SK-N-DZ (cell line): Measurements from ENCODE around the gene IL5RA.

RAMPAGE:
- cytosol, long total RNA: no peak
- nucleus, long total RNA: no peak
Observed at GRCh38 chr3:217310-217855, 20.8 kb downstream of the CHL1 start.

DNA sequence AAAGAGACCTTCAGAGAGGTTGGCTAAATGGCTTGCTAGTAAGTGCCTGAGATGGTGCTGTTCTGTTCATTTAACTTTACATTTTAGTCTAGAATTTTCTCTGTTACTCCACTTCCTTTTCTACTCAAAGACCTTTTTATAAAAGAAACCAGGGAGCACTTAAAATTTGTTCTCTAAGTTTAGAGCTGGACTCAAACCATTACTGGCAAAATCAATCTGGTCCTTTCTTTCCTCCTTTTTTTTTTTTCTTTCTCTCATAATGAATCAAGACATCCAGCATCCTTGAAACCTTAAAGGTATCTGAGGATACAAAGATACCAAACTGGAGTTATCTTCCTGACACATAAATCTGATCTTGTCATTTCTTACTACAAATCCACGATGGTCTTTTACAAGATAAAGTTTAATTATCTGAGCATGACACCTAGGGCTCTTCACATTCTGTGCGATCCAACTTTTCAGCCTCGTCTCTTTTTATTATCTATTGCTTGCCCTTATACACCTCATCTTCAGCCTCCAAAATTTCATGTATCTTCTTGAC, 36.3 kb downstream of the CHL1 start:
RAMPAGE:
- cytosol, long total RNA: no peak
- nucleus, long total RNA: no peak

RAMPAGE:
- cytosol, long total RNA: no peak
- nucleus, long total RNA: no peak
Observed at GRCh38 chr3:264562-265073, 68.1 kb downstream of the CHL1 start.

DNA sequence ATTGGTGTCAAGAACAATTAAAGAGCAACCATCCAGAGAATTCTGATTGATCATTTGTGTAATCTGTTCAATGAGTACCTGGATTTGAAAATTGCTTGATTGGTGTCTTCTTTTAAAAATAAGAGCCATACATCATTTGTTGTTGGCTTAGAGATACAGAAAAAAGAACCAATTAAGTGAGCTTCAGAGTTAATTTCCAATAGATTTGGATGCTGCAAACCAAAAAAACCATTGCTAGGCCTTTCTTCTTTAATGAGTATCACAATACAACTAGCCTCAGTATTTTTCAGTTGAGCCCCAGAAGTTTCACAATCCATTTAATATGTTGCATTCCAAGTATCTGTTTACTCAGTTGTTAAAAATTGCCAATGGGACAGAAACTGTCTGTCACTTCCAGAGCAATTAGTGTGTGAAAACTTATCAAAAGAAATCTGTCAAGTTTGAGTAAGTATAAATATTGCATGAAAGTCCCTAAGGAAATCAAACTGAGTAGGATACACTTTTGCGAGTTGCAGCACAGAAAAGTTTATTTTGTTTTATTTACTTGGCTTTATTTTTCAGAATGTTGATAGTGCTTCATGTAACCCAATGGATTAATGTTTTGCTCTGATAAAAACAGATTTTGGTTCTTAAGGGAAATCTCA, 247.8 kb downstream of the IL5RA start:
RAMPAGE:
- cytosol, long total RNA: no peak
- nucleus, long total RNA: no peak

DNA sequence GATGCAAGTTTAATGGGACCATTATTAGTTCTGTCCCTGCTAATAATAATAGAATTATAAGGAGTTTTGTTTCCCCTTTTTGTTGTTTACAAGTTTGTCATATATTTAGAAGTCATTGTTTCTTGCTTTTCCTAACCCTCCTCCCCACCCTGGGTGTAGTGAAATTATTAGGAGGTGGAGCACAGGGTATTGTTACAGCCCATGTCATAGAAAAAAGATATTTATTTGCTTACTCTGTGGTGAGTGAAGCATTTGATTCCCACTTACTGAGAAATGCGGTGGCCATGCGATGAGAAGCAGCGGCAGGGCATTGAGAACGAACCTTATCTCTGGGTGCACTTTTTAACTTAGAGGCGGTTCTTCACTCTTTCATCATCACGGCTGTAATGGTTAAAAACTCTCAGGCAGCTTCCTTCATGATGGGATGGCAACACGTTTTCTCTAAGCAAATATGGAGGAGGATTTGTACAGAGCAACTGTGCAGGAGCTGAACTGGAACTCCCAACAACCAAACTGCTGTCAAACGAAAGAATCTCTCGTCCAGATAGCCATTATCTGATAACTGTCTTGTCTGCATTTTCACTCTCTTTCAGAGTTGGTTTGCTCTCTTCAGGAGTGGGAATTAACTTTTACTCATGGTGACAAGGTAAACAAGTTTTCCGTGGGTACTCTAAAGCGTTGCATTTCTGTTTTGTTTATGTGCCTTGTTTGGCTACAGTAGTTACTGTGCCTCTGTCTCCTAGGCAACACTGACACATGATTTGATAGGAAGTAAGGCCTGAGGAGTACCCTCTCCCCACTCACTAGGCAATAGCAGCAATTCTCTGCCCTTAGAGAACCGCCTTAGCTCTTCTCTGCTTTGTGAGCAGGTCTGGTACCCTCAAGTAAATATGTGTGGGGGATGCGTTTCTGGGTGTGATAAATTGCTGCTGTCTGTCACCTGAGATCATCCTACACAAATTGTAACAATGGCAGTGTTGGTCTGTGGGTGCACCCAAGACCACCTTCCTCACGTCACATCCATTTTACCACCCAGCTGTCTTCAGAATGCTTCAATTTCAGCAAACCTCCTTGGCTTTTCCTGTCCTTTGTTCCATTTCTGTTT, at the start of gene IL5RA:
Gene IL5RA, minus strand, starts transcription at position 697 of the 1,105 bp plus-strand sequence.
RAMPAGE:
- cytosol, long total RNA: no peak
- nucleus, long total RNA: no peak

RAMPAGE:
- cytosol, long total RNA: no peak
- nucleus, long total RNA: no peak
Observed at GRCh38 chr3:3137208-3137751, 10.5 kb downstream of the TRNT1 start.

DNA sequence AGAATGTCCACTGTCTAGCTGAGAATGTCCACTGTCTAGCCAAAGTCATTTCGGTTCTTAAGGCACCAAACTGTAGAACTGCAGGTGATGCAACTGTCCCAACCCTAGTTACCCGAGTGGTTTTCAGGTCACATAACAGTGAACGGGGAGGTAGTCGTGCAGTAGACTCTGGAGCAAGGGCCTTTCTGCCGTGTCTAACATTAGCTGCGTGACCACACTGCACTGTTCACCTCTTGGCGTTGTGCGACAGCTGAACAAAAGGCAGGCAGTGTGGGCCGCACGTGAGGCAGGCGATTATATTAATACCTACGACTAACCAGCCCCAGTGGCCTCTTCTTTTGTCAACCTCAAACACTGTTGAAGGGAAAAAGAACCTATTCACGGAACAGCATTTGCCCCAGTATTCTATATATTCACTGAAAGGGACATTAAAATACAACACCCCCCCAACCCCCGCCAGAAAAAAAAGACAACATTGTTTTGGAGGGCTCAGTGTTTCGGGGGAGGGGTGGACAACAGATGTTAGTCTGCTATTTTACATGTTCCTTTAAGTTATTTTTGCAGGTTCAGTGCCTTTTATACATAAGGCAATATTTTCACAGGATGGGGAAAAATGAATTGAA, 2.9 kb downstream of the LRRN1 start:
RAMPAGE:
- cytosol, long total RNA: no peak
- nucleus, long total RNA: no peak

DNA sequence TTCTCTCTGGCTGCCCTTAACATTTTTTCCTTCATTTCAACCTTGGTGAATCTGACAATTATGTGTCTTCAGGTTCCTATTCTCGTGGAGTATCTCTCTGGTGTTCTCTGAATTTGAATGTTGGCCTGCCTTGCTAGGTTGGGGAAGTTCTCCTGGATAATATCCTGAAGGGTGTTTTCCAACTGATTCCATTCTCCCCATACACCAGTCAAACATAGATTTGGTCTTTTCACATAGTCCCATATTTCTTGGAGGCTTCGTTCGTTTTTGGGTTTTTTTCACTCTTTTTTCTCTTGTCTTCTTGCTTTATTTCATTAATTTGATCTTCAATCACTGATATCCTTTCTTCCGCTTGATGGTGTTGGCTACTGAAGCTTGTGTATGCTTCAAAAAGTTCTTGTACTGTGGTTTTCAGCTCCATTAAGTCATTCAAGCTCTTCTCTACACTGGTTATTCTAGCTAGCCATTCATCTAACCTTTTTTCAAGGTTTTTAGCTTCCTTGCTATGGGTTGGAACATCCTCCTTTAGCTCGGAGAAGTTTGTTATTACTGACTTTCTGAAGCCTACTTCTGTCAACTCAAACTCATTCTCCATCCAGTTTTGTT, 58.4 kb upstream of the SETMAR start:
RAMPAGE:
- cytosol, long total RNA: no peak
- nucleus, long total RNA: no peak

GRCh38 chr3:4491997-4492628, 1.0 kb upstream of the ITPR1 start:
RAMPAGE:
- cytosol, long total RNA: no peak
- nucleus, long total RNA: no peak

GRCh38 chr3:4533723-4534348, 40.7 kb downstream of the ITPR1 start:
RAMPAGE:
- cytosol, long total RNA: no peak
- nucleus, long total RNA: no peak

DNA sequence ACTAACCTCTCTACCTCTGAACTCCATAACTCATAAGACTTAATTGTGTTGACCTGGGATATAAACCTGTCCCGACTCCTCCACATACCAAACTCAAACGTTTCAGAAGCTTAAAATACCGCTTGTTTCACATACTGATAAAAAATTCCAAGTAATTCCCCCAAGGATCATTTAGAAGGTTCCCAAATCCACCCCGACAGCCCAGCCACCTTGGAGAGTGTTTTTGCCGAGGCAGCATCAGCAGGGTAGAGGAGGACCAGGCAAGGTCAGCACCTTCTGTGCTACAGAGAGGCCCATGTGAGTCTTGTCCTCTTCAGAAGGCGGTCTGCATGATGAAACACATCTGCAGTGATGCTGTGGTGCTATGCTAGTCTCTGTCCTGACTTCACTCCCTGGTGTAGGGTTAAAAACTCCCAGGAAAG, 87.8 kb downstream of the ITPR1 start:
RAMPAGE:
- cytosol, long total RNA: no peak
- nucleus, long total RNA: no peak

DNA sequence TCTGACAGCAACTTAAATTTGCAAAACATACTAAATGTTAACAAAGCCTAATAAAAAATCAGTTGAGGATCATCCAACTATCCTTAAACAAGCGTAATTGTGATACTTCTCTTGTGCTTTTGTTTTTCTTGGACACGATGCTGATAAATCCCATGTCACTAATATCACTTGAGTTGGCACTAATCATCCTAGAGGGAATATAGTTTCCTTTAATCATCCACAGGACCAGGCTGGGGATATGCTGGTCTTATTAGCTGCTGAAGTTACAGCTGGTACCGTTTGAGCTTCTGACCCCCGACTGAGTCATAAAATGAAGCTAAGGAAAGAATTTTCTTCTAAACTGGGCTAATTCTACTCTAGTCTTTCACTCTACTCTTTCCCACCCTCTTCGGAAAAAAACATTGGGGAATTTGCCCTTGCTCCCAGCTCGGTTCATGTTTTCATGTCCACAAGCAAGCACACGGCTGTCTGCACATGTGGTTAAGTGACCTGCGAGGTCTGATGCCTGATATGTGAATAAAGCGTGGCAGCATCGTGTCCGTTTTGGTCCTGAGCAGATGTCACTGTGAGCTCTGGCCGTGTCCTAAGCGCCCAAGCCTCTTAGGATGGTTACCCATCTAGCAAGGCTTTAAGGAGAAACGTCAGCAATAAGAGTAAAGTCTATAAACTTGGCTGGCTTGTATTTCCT, 223.6 kb downstream of the ITPR1 start:
RAMPAGE:
- cytosol, long total RNA: no peak
- nucleus, long total RNA: no peak

GRCh38 chr3:4723938-4724855, 231.0 kb downstream of the ITPR1 start:
RAMPAGE:
- cytosol, long total RNA: no peak
- nucleus, long total RNA: no peak

RAMPAGE:
- cytosol, long total RNA: no peak
- nucleus, long total RNA: no peak
Observed at GRCh38 chr3:4824685-4825519, 154.3 kb upstream of the BHLHE40 start.

DNA sequence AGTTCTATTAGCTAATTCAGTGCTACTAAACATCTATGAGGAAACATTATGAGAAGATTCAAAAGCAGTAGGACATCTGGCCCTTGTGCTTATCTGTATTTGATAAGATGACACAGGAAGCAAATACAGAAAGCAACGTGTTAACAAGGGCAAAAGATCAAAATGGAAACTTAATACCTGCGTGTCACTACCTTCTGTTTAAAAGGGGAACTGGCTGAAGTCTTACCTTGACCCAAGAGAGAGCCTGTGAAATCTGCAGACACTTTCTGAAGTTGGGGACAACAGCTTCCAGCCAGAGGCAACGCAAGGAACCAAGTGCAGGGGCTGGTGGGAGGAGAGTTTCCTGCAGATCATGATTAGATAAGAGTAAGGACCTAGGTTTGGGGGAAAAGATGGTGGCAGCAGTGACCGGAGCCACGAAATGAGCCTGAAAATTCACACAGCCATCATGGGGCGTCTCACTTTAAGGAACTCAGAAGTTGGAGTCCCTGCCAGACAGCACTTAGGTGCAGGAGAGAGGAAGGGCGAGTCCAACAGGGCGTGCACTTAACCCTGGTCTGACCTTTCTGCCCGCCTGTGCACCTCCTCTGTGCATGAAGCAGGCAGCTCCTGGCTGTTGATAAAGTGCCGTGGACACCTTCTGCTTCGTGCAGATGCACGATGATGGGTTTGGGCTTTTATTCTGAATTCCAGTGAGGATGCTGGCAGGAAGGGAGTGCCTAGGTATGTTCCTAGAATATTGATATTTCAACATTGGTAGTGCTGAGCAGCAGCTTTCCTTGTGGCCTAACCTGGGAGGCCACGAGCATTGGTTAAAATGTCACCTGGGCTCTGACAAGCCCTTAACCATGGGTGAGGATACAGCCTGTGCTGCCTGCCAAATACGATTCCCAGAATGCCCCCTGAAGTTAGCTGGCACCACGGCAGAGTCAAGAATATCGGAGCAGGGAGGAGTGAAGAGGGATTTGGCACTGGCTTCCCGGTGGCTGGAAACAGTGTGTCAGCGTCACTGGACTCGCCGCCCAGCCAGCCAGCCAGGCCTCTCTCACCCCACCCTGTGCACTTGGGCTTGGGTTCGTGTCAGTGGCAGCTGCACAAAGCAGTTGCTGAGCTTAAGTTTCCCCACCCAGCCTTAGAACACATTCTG, 153.3 kb upstream of the BHLHE40 start:
RAMPAGE:
- cytosol, long total RNA: no peak
- nucleus, long total RNA: no peak

RAMPAGE:
- cytosol, long total RNA: no peak
- nucleus, long total RNA: no peak
Observed at GRCh38 chr3:4826667-4826824, 152.7 kb upstream of the BHLHE40 start.

RAMPAGE:
- cytosol, long total RNA: no peak
- nucleus, long total RNA: no peak
Observed at GRCh38 chr3:4831624-4831948, 147.7 kb upstream of the BHLHE40 start.

RAMPAGE:
- cytosol, long total RNA: no peak
- nucleus, long total RNA: no peak
Observed at GRCh38 chr3:4849969-4851380, 128.8 kb upstream of the BHLHE40 start.

DNA sequence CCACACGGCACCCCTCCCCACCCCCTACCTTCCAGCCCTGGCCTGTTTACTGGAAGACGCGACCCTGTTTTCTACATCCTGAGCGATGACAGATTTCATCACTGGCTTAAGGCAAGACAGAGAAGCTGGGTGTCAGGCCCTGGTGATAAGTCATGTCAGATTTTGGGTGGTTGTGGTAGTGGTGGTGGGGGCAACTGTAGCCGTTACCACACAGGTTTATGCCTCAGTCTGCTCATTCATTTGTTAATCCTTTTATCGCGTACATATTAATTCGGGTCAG, 23.3 kb downstream of the BHLHE40 start:
RAMPAGE:
- cytosol, long total RNA: no peak
- nucleus, long total RNA: no peak

DNA sequence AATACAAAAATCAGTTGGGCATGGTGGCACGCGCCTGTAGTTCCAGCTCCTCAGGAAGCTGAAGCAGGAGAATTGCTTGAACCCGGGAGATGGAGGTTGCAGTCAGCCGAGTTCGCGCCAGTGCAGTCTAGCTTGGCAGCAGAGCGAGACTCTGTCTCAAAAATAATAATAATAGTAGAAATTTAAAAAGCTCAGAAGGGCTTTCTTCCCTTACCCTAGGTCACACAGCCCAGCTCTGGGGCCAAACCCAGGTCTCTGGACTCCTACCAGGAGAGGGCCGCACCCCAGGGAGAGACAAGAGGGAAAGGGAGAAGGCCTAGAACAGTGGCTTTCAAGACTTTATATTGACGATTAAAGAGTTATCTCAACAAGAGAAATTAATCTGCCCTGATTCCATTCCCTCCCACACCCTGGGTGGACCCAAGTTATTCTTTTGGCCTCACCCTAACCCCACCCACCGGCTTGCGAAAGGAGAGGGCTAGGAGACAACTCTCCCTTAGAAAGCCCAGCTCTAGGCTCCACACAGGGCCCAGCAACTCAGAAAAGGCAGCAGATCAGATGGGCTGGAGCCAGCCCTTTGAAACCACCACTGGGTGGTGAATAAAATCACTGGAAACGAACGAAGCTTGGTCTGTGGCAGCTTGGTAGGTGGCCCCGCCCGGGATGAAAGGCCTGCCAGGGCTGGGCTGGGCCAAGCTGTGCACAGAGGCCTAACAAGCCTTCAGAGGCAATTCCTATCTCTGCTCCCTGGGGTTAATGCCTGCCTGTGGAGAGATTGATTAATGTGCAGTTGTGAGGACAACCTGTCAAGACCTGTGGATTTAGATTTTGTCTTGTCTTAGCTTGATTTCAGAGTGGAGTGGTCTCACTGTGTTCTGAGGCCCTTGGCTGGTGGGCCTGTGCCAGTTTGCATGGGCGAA, 38.6 kb downstream of the BHLHE40 start:
RAMPAGE:
- cytosol, long total RNA: no peak
- nucleus, long total RNA: no peak